ENCODE measurements around a stretch of chr14.

GRCh38 chr14:105700570-105701356 is 174.4 kb downstream of the TMEM121 start:
- PRO-cap: no peak

GRCh38 chr14:105860422-105861635 is 334.4 kb downstream of the TMEM121 start:
- PRO-cap: no peak

- PRO-cap: no peak
Observed at GRCh38 chr14:105863841-105864634, 337.7 kb downstream of the TMEM121 start.

- PRO-cap: no peak
Observed at GRCh38 chr14:105900457-105900963, 374.1 kb downstream of the TMEM121 start.

- PRO-cap: no peak
Observed at GRCh38 chr14:106012135-106012729, 485.8 kb downstream of the TMEM121 start.

GRCh38 chr14:106129746-106130237 is 603.4 kb downstream of the TMEM121 start:
- PRO-cap: no peak

- PRO-cap: no peak
Observed at GRCh38 chr14:106211361-106211804, 685.0 kb downstream of the TMEM121 start.

DNA sequence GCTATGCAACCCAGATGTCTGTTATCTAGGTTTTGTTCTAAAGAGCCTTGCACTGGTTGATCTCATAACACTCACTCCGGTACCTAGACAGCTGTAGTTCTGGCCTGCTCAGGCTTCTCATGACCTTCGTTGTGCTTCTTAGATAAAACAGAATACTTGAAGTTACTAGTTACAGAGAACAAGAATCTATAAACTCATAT is 983.5 kb downstream of the TMEM121 start:
- PRO-cap: no peak

GRCh38 chr14:106761872-106762295 is 1235.5 kb downstream of the TMEM121 start:
- PRO-cap: no peak

DNA sequence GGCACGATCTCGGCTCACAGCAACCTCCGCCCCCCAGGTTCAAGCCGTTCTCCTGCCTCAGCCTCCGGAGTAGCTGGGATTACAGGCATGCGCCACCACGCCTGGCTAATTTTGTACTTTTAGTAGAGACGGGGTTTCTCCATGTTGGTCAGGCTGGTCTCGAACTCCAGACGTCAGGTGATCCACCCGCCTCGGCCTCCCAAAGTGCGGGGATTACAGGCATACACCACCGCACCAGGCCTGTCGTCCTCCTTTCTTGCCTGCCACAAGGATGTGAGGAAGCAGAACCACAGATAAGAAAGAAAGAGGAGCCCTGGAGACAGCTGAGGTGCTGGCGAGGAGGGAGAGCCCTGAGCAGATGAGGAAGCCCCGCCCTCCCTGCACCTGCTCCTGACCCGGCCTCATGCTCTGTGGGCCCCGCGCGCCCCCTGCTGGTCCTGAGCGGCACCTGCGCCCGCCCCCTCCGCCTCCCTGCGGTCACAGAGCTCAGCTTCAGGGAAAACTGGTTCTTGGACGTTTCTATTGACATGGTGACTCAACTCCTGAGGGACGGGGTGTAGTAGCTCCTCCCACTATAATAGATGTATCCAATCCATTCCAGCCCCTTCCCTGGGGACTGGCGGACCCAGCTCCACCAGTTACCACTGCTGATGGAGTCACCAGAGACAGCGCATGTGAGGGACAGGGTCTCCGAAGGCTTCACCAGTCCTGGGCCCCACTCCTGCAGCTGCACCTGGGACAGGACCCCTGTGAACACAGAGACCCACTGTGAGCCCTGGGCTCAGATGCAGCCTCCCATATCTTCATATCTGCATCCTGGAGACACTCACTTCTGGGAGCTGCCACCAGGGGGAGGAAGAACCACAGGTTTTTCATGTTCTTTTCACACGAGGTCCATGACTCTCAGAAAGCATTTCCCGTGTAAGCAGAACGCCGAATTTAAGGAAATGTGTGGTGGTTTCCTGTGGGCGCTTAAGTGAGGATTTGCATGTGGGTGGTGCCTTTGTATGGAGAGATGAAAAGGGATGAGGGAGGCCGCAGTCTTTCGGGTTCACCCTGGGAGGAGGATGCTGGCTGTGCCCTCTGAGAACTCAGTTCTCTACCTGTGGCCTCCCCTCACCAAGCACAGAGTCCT is 1346.3 kb downstream of the TMEM121 start:
- PRO-cap: no peak

Measured in anterior vena cava (tissue), 1 donor.